ENCODE data around the genes SYTL1, IFI6 and THEMIS2.

GRCh38 chr1:27044690-27045259, 32.1 kb upstream of the TENT5B start:
- PRO-cap = no peak

- PRO-cap = no peak
These were observed 16.2 kb downstream of the SLC9A1 start for GRCh38 chr1:27138308-27139518.

DNA sequence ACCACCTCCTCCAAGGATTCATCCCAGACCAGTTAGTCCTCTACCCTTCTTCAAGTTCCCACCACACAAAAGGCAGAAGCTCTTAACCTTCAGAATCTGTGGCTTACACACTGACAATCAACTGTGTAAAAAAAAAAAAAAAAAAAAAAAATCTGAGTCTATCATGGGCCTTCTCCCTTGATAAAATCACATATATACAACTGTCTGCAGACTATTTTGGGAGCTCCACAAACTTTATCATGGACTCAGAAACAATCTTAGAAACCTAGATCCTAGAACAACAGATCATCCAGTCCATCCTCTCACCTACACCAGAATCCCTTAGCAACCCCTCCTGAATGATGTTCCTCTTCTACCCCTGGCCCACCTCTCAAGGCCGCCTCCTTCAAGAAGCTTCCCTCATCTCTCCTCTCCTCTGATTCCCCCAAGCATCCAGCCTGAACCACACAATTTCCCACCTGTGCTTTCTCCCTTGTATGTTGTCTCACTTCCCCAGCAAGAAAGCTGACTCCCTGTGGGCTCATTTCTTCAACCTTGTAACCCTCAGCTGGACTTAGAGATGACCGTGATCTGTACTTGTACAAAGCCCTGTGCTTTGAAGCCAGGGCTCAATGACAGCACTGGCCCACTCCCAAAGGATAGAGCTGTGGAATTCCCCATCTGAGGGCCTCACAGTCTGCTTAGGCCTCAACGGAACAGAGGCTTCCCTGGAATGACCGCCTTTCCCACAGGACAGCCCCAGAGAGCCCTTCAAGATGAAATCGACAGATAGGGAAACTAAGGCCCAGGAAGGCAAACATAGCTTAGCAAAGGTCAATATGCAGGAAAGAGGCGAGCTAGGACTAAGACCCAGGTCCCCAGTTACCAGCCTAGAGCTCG, 11.8 kb downstream of the SLC9A1 start:
- PRO-cap = no peak

GRCh38 chr1:27153811-27154234, 1.1 kb downstream of the SLC9A1 start:
- PRO-cap = no peak

DNA sequence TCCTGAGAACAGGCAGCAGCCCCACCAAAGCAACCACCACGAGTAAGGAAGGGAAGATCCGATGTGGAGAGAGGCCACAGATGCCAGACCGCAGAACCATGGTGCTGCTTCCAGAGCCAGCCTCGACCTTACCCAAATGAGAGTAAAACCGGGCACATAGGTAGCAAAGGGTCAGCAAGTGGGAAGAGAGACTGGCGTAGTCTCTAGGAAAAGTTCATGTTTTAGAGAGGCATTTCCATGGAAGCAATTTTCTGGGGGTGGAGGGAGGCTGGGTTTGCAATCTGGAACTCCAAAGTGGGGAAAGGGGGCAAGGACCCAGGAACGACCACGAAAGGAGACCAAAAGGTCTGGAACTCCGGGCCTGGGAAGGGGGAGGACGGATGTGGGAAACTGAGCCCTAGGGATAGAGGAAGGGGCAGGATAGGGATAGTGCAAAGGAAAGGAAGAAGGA, 665 bp downstream of the SLC9A1 start:
- PRO-cap = no peak

- PRO-cap = no peak
These were observed at the start of gene SYTL1 for GRCh38 chr1:27341533-27342470. TSS of gene SYTL1 (plus strand) at chr1:27342022.

- PRO-cap = bidirectional peak, plus-strand start at chr1:27343519, minus-strand start at chr1:27343334
These were observed 1.3 kb downstream of the SYTL1 start for GRCh38 chr1:27342902-27343817.

DNA sequence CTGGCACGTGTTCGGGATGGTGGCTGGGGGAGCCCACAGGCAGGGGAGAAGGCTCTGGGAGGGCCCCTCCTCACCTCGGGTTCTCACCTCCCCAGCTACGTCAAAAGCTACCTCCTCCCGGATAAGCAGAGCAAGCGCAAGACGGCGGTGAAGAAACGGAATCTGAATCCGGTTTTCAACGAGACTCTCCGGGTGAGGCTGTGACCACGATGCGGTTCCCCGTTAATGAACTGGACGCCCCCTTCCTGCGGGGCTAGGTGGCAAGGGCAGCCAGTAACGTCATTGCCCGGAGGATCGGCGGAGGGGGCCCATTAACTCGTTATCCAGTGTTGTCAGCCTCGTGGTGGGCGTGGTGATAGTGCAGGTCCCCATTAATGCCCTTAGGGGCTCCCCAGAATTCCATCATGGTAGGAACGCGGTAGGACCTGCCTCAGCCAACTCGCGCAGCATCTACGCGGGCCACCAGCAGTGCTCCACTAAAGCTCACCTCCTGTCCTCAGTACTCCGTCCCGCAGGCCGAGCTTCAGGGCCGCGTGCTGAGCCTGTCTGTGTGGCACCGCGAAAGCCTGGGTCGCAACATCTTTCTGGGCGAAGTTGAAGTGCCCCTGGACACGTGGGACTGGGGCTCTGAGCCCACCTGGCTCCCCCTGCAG, 8.6 kb downstream of the SYTL1 start:
- PRO-cap = no peak

DNA sequence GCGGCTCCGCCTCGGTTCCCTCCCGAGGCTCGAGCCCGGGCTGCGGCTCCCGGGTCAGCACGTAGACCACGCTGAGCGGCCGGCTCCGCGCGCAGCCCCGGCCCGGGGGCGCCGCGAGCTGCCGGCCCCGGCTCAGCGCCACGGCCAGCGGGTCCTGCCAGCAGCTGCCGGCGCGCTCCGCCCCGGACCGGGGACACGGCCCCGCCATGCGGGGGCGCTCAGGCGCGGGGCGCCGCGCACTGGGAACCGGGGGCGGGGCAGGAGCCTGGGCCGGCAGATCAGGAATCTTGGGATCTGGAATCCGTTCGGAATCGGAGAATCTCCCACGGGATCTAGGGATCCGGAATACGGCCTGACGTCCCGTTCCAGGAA, 385 bp downstream of the MAP3K6 start:
- PRO-cap = no peak

DNA sequence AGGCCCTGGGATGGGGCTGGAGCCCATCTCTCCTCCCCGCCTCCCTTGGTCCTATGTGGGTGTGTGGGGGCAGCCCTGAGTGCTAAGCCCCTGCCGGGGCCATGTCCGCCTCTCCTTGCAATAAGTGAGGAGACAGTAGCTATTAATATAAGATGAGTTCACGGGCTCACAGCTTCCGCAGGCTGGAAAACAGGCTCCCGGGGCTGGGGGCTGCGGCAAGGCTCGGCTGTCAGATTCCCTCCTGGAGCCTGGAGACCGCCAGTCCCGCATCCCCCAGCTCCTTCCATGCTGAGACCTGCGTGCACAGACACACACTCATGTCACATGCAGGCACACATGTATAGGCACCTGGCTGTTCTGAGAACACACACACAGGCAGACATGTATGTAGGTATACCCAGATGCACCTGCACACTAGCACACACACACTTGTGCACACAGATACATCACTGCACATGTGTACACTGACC, 7.2 kb downstream of the GPR3 start:
- PRO-cap = no peak

GRCh38 chr1:27402037-27402836, 9.8 kb downstream of the GPR3 start:
- PRO-cap = no peak

DNA sequence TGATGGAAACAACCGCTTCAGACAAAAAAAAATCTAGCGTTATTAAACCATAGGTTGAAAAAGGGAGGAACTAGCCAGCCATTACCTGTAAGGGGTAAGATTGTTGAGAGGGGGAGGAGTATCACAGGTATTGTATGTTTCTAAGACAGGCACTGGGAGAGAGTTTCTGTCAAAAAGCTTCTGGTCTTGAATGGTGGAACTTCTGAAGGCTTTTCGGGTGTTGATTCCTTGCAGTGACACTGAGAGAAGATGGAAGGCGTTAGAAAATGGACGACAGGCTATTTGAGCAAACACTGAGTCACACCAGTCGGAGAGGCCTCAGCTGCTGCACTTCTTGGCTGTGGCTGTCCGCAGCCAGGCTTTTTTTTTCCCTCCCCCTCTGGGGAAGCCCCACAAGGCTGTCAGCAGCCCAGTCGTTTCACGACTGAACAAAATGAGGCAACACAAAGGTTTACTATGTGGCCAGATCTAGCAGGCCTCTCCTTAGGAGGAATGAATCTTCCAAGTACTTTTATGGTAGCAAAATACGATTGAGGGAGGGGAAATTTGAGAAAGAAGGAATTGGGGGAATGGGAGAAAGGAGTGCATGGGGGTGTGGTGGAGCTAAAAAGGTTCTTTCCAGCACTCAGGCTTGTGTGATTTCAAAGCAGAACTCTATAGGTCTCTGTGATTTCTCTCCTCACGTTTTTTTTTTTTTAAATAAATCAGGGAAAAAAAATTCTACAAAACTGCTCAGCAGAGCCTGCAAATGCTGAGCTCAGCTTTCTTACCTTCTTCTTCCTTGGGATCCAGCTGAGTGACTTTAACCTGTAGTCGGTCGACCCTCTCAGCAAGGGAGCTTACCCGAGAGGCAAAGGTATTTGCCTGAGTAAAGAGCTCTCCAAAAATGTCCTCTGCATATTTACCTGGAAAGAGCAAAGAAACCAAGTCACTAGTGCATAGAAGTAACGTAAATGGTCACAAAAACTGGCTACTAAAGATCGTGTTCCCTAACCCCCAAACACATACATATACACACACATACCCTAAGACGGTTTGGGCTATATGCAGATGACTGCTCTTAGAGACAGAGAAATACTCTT, 26.1 kb downstream of the GPR3 start:
- PRO-cap = no peak

DNA sequence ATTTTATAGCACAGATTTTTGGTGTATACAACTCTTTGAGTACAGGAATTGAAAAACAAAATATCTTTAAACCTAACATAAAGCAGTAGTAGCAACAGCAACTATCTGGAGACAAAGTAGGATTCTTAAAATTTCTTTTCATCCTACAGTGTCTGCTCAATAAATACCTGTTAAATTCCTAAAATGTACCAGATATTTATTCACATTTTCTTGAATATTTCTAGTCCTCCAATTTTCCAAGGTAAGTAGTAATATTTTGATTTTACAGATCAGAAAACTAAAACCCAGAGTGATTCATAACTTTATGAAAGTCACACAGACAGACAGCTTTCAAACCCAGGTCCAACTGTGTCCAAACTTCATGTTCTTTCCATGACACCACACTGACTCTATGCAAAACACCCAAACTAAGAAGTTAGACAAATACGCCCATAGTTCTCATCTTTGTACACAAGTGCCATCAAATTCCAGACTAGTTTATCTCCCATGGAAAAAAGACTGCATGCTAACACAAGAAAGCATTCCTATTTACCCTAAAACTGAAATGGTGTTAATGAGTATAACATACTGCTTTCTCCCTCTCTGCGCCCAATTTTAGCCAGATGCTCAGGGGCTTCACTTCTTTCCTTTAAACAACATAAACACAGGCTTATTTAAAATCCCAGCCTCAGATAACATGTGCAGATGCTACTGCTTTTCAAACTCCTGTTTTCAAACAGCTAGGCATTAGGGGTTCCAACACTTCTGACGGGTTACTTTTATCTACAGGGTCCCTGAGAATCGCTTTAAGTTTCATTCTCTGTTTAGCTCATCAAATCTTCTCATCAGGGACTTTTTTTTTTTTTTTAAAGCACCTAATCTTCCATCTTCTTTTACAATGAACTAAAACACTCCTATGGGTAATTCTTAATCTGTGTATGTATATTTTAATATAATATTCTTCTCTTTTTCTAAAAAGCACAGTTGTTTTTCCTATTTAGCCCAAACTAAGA, 44.7 kb downstream of the WASF2 start:
- PRO-cap = no peak

DNA sequence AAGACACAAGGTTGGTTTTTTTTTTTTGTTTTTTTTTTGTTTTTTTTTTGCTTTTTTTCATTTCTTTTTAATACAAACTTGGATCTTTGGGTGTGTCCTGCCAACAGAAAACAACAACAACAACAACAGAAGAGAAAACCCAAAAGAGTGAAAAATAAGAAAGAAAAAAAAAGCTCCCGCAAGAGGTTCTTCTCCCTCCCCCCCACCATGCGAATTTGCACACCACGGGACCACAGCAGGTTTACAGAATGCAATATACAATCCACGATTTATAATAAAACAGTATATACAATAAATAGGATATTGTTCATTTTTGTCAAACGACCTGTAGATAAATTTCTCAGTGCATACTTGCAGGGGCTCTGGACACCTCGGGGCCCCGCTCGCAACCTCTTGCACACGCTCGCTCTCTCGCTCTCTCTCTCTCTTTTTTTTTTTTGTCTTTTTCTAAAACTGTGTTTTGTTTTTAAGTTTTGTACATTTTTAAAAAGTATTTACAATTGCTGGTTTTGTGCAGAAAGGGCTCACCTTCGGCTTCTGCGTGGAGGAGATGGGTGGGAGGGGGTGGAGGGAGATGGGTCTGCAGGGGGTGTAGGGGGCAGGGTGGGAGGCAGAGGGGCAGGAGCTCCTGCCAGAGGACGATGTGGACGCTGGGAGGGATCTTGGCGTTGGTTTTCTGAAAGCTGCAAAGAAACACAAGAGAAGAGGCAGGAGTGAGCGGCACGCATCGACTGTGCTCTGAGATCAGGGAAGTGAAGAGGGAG, 44.4 kb upstream of the WASF2 start:
- PRO-cap = no peak

DNA sequence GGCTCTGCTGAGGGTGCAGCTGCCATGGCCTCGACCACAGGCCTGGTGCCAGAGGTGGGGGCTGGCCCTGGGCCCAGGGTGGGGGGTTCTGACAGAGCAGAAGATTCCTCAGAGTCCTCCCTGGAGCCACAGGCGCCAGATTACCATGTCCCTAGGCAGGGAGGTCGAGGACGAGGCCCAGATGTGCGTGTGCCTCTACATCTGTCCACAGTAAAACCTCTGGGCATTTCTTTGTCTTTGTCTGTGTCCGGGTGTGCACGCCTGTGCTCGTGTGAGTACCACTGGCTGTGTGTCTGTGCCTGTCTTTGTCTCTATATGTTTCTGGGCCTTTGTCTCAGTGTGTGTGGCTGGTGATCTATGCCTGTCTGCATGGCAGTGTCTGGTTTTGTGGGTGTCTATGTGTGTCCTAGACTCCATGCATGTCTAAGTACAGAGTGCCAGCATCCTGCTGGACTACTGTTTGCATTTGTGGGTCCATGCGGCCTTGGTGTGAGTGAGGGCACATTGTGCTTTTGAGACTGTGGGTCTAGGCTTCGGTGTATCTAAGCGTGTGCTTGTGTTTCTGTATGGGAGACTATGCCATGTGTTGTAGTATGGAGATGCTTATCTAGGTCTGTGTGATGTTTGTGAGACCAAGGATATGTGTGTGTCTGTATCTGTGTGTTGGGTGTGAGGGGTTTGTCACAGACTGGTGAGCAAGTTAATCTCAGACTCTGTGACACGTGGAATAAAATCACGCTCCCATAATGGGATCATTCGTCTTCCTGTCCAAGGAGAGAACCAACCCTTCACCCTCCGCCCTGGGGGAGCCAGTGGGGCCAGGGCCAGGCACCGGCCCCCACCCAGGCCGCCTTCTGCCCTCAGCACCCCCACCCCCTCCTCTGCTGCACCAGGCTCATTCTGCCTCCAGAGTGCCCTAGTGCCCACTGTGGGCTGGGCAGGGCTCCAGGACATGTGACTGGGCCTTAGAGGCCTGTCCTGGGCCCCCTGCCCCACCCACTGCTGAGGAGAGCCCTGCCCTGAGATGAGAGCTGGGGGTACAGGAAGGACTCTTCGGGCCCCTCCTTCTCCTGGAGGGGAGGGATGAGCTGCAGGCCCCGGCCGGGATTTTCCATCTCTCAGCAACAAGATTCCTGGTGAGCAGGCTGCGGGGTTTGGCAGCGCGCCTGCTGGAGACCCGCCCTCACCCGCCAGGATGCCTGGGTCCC, 14.5 kb downstream of the AHDC1 start:
- PRO-cap = no peak

DNA sequence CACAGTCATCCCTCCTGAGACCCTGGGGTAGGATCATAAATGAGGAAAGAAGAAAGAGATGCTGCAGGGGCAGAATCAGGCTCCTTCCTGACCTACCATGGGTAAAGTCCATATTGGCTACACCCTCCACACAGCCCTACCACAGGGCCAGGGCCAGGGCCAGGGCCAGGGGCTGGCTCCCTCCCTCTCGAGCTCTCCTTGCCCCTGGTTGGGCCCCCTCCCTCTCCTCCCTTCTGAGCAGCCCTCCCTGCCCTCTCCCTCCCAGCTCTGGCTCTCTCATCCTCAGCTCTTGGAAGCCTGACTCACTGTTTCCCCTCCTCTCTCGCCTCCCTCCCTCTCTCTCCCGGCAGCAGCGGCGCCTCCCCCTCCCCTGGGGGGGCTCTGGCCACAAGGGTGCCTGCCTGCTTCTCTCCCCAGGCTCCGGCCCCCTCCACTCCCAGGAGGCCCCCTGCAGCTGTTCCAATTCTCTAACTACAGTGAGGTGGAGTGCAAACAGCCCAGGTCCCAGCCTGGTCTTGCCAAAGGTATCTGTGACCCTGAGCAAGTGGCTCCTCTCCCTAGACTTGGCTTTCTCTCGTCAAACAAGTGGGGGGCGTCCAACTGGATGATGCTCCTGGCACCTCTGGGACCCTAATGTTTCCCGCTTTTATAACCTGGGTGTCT, 4.8 kb downstream of the AHDC1 start:
- PRO-cap = no peak

GRCh38 chr1:27611603-27612081, 7.7 kb upstream of the AHDC1 start:
- PRO-cap = no peak

DNA sequence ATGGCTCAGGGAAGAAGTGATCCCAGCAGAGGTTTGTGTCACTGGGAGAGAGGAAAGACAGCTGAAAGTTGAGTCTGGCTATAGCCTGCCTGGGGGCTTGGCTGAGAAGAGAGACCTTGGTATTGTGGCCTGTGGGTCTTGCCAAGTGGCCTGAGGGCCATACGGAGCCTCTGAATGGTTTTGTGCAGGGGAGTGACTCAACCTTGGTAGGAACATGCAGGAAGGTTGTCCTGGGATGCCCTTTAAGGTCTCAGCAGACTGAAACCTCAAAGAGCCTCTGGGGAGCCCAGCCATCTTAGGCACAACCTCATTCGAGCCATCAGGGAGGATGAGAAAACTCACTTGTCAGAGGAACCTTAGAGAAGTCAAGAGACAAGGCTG, 13.1 kb downstream of the IFI6 start:
- PRO-cap = no peak

DNA sequence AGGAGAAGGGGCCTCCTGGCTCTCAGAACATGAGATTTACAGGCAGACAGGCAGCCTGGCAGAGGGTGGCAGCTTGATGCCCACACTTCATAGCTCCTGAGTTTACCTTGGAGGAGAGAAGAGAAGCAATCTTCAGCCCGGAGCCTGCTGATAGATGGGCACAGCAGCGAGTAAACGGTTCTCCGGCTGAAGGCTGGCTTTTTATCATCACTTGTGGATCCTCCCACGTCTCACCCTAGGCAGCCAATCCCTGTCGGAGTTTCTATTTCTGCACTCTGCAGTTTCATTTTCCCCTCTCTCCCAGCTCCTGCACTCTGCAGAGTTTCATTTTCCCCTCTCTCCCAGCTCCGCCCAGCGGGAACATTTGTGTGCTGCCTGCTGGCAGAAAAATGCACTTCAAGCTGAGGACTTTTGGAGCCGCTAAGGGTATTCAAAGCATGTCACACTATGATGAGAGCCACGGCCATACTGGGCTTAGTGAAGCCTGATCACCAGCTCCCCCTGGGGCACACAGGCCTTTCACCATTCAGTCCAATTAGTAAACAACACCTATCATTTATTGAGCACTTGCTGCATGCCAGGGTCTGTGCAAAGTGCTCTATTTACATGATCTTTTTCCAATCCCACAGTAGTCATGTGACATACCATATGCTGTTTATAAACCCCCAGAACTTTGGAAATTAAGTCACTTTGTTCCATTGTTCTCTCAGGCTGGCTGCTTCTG, at the start of gene IFI6:
Gene IFI6 (minus strand): TSS at position 176 of the 724 bp plus-strand sequence.
- PRO-cap = unidirectional peak, minus-strand start at position 176 of the sequence

DNA sequence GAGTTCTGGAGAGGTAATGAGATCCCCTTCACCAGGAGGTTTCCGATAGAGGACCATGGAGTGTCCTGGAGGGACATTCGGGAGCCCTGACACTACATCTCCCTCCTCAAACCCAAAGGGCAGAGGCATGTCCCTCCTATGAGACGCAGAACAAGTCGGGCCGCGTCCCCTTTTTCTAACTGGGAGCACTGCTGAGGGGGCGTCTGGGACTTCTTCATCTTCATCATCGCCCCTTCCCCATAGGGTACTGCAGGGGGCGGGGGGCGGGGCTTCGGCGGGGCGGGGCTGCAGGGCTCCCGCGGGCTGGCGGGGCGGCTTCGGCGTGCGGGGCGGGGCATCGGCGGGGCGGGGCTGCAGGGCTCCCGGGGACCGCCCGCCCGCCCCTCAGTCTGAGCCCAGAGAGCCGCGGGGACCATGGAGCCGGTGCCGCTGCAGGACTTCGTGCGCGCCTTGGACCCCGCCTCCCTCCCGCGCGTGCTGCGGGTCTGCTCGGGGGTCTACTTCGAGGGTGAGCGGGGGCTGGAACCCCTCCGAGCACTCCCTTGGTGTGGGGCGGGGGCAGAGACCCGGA, at the start of gene THEMIS2:
Gene THEMIS2 (plus strand): TSS at position 387 of the 571 bp plus-strand sequence.
- PRO-cap = unidirectional peak, plus-strand start at position 387 of the sequence

Measured in natural killer cell (primary cell).